ENCODE data around the gene TMEM60.

DNA sequence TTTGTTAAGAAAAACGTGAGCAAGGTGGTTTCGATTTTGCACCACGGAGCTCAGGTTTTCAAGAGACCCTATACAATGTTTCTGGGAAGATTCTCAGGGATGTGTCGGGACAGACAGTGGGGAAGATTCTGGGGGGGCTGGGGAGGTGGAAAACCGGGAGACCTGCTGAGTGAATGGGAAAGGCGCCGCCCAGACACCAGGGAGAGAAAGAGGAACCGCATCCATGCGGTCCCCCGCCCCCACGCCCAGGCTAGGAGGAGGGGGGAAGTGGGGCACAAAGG is 744 bp downstream of the YWHAG start:
- PRO-cap = bidirectional peak, plus-strand start at position 253 of the sequence, minus-strand start at position 243 of the sequence

GRCh38 chr7:76373107-76373626 is 14.4 kb upstream of the YWHAG start:
- PRO-cap = no peak

DNA sequence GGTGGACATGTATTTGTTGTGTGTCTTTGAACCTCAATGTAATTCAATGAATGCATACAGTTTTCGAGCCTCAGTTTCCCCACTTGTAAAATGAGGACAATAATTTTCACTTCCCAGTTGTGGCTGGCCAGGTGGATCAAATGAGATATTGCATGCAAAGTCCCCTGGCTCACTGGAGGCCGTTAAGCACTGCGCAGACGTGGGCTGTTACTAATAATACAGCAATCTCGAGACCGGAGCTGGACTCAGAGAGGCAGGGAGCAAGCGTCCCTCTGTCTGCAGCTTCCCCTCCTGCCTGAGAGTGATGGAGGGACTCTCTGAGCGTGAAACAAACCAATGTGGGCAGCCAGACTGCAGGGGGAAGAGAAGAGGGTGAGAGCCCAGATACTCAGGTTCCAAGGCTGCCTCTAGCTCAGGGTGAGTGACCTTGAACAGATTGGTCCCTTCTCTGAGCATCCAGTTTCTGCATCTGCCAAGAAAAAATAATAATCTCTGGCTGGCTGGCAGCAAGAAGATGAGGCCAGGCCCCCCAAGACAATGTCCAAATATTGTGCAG is 18.8 kb upstream of the YWHAG start:
- PRO-cap = no peak

DNA sequence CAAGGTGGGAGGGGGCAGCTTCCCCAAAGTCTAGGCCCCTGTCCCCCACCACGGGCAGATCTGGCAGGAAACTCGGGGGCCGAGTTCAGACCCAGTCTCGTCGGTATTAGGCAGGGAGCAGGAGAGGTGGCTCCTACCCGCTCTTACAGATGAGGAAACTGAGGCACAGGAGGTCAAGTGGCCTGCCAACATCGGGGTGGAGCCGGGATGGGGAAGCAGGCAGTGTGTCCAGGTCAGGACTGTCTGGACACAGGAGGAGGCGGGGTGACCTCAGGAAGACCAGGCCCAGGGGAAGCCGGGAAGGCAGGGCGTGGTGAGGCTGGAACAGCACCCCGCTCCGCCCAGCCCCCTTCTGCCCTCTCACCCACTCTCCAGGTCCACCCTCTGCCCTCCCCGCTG is 26.2 kb downstream of the SPDYE17 start:
- PRO-cap = unidirectional peak, minus-strand start at position 245 of the sequence

DNA sequence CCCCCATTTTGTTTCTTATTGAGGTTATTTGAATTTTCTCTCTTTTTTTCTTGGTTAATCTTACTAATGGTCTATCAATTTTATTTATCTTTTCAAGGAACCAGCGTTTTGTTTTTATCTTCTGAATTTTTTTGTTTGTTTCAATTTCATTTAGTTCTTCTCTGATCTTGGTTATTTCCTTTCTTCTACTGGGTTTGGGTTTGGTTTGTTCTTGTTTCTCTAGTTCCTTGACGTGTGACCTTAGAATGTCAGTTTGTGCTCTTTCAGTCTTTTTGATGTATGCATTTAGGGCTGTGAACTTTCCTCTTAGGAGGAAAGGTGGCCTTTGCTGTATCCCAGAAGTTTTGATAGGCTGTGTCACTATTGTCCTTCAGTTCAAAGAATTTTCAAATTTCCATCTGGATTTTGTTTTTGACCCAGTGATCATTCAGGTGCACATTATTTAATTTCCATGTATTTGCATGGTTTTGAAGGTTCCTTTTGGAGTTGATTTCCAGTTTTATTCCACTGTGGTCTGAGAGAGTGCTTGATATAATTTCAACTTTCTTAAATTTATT is 6.2 kb upstream of the SPDYE18 start:
- PRO-cap = no peak

DNA sequence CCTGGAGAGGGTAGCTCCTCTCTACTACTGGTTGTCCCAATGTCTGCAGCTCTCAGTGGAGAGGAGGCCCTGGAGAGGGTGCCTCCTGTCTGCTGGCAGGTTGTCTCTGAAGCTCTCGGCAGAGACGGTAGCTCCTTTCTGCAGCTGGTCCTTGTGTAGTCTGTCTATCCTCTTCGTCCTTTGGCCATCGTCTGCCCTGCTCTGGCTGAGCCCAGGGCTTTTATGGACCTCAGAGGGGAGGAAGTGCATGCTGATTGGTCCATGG is 4.1 kb downstream of the CCDC146 start:
- PRO-cap = unidirectional peak, minus-strand start at position 193 of the sequence

DNA sequence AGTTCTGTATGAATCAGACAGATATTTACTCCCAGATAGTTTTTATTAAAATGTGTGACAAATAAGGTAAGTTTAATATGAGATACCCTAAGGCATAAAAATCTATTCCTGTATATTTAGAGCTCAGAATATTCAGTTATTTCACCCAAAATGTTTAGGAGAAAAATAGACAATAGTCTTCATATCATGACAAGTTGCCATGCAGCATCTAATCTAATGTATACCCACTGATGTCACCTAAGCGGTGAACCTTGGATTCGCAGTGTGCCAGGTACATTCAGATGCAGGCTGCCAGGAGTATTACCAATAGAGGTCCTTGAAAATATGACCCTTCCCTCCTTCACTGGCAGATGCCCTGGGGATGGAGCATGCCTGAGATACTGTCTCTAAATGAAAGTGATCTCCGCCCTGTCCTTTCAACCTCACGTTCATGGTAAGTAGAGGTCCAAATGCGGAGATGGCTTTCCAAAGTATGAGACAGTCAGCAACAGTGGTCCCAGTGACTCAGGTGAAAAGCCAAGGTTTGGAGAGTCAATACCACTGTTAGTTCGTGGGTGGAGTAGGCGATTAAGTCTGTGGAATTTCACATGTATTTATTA is 1.6 kb downstream of the FGL2 start:
- PRO-cap = no peak

- PRO-cap = no peak
These were observed 84.5 kb downstream of the GSAP start for GRCh38 chr7:77331724-77332067.

DNA sequence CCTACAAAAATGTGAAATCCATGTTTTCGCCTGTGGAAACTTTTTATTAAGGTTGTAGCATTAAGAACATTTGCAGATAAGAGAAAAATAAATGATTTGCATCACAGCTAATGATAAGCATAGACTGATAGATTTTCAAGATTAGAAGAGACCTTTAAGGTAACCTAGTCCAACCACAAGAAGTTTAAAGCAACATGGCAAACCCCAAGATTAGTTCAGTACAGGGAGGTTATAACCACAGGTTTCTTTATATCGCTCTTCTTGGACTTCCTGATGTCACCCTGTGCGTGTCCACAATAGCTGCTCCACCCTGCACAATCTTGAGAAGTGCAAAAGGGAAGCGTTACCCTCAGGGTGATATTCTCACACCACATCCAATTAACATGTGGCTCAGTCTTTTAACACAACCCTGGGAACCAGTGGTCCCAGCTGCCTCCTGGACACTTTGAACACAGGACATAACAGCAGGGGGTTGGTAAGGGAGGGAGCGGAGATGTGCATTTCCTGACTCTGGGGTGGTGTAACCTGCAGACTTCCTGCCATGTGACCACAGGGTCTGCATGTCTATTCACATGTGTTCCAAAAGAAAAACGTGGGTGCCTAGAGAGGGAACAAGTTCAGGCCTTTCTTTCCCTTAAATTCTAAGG is 64.7 kb downstream of the GSAP start:
- PRO-cap = no peak

GRCh38 chr7:77427779-77428530 is 11.8 kb upstream of the GSAP start:
- PRO-cap = no peak

GRCh38 chr7:77498518-77499612 is 38.2 kb upstream of the PTPN12 start:
- PRO-cap = no peak

GRCh38 chr7:77601360-77602253 is 64.5 kb downstream of the PTPN12 start:
- PRO-cap = no peak

GRCh38 chr7:77639023-77639562 is 57.2 kb upstream of the RSBN1L start:
- PRO-cap = no peak

- PRO-cap = no peak
These were observed 12.2 kb upstream of the RSBN1L start for GRCh38 chr7:77683993-77684504.

GRCh38 chr7:77692102-77692592 is 4.1 kb upstream of the RSBN1L start:
- PRO-cap = bidirectional peak, plus-strand start at chr7:77692377, minus-strand start at chr7:77692236

- PRO-cap = no peak
These were observed 49.7 kb downstream of the RSBN1L start for GRCh38 chr7:77745804-77746453.

DNA sequence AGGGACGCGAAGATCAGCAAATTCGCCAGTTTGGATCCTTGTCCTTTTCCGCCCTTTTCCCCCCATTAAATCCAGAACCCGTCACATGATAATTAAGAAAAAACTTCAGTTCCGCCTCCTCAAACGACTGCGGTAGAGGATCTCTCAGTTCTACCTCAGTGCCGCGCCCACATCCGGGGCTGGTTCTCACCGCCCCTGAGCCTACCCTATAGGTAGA is at the start of gene TMEM60:
TMEM60 (minus strand) TSS at position 152 of the 217 bp plus-strand sequence.
- PRO-cap = bidirectional peak, plus-strand start outside the sequence, minus-strand start at position 160 of the sequence

DNA sequence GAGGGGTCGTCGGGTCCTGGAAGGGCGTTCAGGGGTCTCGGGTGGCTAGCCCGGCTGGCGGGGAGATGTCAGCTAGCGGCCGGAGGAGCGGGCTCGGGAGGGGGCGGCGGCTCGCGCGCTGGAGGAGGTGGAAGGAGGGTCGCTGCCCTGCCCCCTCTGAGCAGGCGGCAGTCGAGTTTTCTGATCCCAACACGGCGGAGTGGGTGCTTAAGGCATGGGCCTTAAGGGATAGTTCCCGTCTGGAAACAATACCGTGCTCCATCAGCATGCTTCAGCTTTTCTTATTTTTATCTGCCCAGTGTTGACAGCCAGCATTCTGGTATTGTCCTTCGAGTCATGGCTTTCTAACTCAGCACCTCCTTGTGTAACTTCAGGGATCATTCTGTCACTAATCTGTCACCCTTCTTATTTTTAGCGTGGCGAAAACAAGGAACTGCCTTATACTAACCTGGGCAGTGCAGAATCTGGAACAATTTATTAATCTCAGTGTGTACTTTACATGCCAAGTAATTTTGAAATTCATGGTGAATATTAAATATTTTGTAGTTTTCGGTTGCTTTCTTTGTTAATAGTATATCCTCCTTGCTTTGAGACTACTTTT is 1.2 kb upstream of the TMEM60 start:
- PRO-cap = unidirectional peak, minus-strand start at position 384 of the sequence

DNA sequence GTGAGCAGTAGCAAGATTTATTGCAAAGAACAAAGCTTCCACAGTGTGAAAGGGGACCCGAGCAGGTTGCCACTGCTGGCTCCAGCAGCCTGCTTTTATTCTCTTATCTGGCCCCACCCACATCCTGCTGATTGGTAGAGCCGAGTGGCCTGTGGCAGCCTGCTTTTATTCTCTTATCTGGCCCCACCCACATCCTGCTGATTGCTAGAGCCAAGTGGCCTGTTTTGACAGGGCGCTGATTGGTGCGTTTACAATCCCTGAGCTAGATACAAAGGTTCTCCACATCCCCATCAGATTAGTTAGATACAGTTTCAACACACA is 157.9 kb upstream of the GNAI1 start:
- PRO-cap = no peak

DNA sequence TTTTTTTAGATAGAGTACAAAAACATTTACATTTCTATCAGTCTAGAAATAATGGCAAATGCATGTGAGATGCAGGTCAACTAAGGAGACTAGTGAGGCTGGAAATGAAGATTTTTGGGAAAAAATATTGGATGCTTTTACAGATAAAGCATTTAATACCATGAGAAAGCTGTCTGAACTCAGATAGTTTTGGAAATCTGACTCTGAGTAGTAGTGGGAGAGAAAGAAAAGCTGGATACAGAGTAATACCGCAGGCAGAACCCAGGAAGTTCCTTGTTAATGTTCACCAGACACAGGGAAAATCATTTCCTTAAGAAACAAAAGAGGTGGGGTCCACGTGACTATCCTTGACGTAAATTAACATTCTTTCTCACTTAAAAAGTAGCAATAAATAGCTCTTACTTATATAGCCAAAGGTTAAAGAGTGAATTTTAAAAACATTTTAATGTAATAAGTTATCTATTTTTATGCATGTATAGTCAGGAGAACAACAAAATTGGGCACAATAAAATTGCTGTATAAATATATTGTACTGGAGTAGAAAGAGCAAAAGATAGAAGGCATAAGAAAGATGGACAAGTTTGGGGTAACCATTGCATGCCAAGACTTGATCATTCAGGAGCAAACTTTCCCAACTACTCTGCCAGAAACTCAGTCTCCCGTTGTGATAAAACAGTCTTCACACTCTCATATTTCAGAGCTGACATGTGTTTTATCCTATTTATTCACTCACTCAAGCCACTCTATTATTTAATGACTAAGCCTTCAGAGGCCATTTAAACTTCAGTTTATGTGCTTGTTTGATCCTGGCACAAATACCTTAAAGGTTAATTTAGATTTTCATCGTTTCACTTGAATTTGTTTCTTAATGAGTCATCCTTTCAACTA is 143.0 kb downstream of the GNAI1 start:
- PRO-cap = no peak

Data from mucosa of descending colon (tissue), 1 donor.